Right cardiac atrium (tissue), 1 donor: Measurements from ENCODE around the genes OR2A2 and ZNF467.

DNA sequence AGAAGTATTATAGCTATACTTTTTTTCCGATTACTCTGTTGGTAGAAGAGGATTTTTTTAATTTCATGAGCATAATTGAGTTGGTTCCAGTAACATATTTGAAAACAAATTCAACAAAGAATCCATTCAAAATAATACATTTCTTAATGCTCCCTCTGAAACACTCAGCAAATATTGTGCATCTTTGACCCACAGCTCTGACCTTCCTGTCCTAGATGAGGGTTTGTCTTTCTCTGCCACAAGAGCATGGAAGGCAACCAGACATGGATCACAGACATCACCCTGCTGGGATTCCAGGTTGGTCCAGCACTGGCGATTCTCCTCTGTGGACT lies at the start of gene OR2A2:
OR2A2 (plus strand) TSS at position 247 of the 332 bp plus-strand sequence.
- PRO-cap = no peak

DNA sequence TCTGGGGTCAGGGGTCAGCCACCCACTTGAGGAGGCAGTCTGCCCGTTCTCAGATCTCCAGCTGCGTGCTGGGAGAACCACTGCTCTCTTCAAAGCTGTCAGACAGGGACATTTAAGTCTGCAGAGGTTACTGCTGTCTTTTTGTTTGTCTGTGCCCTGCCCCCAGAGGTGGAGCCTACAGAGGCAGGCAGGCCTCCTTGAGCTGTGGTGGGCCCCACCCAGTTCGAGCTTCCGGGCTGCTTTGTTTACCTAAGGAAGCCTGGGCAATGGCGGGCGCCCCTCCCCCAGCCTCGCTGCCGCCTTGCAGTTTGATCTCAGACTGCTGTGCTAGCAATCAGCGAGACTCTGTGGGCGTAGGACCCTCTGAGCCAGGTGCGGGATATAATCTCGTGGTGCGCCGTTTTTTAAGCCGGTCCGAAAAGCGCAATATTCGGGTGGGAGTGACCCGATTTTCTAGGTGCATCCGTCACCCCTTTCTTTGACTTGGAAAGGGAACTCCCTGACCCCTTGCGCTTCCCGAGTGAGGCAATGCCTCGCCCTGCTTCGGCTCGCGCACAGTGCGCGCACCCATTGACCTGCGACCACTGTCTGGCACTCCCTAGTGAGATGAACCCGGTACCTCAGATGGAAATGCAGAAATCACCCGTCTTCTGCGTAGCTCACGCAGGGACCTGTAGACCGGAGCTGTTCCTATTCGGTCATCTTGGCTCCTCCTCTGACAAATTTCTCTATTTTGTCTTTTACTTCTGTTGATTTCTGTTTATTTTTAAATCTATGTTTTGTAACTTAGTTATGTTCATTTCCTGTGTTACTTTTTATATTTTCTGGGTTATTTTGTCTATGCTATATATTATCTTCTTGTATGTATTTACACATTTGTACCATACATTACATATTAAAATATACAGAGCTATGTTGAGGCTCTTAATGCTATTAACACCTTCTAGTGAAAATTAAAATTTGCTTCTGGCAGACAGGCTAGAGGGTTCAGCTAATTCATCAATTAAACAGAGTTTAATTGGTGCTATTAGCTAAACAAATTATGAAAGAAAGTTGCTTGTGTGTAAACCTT lies 97.4 kb upstream of the CNTNAP2 start:
- PRO-cap = no peak

GRCh38 chr7:148540396-148540831 lies 50.2 kb upstream of the C7orf33 start:
- PRO-cap = no peak

DNA sequence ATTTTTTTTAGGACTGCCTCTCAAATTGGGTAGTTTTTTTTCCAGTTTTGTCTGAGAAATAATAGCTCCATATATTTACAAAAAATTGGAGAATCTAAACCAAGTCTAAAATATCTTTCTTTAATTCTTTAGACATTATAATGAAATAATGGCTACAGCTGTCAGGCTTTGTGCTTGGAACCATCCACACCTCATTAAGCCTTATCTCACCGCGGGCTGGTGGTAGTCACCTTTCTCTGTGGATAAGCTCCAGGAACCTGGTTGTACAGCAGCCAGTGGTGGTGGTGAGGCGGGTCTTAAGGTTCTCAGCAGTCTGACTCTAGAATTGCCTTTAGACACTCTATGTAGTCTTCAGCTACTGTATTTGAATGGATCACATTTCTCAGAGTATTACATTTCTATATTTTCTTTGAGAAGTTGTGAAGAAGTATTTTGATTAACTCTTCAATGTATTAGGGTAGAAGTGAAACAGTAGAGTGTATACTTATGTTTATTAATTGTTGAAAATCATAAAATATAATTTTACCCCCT lies 34.2 kb downstream of the CUL1 start:
- PRO-cap = no peak

GRCh38 chr7:149203694-149204596 lies 8.6 kb downstream of the ZNF282 start:
- PRO-cap = no peak

- PRO-cap = no peak
Observed at GRCh38 chr7:149228607-149229088, 10.8 kb upstream of the ZNF212 start.

DNA sequence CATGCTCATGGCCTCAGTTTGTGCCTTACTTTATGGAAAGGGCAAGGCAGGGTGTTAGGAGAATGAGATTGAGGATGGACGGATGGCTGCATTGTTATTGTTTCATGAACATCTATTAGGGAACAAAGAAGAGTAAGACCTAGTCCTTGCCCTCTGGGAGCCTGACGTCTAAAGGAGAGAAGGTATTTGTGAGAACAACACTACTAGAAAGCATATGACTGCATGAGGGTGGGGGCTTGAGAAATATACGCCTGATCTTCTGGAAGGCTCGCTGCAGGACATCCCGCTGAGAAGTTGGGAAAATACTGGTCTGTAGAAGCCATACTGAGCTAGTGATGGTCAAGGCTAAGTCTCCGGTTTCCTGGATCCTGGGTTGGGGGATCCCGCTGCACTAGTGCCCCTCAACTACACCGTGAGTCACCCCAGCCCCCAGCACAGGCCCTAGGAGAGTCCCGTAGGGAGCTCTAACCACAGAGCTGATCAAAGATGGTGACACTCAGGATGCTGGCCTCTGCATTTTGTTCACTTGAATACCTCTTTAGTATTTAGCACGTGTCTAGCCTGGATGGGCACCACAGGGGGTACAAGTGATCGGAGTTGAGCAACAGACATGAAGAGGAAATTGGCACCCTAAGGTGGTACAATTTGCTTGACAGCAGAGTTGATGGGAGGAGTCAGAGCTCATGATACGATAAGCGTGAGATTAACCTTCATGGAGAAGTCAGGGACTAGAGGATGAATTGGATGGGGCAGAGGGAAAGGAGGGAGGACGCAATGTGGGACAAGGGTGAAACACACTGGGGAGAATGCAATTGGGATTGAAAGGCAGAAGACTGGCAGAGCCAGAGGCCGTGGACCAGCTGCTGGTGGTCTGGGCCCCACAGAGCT lies 10.1 kb upstream of the ZNF212 start:
- PRO-cap = no peak

DNA sequence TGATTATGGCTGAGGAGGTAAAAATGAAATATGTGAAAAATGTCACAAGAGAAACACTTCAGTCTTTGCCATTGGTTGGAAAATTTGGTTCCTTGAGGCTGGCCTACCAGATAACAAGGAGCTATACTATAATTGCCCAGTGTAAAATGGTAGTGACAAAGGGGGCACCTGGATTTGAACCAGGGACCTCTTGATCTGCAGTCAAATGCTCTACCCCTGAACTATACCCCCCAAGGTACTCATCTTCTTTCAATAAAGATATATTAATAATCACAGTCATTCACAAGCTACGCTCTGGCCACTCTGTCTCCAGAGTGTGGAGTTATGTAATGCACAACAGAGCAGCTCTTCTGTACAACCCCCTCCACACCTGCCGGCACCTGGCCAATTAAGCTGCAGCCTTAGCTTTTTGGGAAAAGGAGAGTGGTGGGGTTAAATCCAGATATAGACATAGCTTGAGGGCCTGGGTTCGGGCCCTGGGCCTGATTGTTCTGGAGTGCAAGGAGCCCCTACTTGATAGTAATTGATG lies 85.2 kb downstream of the ZNF777 start:
- PRO-cap = no peak

DNA sequence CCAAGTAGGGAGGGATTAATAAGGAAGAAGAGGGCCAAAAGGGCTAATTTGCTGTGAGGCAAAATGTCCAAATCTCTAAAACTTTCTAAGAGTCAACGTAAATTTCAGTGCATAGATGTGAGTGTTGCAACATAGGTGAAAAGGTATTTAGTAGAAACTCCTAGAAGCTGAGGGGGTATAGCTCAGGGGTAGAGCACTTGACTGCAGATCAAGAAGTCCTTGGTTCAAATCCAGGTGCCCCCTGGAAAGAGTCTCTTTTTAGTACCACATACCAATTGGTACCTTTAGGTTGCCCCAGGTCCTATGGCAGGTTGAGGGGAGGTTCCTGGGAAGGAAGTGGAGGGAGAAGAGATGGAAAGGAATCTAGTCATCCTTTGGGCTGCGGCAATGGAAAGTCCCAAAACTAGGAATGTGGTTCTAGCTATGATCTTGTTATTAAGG lies 48.8 kb upstream of the ZNF746 start:
- PRO-cap = no peak

- PRO-cap = no peak
Observed at GRCh38 chr7:149569324-149570036, 71.9 kb upstream of the ZNF746 start.

- PRO-cap = no peak
Observed at GRCh38 chr7:149600556-149601124, 103.0 kb upstream of the ZNF746 start.

GRCh38 chr7:149614183-149614849 lies 100.4 kb upstream of the KRBA1 start:
- PRO-cap = no peak

GRCh38 chr7:149707094-149707864 lies 7.5 kb upstream of the KRBA1 start:
- PRO-cap = no peak

DNA sequence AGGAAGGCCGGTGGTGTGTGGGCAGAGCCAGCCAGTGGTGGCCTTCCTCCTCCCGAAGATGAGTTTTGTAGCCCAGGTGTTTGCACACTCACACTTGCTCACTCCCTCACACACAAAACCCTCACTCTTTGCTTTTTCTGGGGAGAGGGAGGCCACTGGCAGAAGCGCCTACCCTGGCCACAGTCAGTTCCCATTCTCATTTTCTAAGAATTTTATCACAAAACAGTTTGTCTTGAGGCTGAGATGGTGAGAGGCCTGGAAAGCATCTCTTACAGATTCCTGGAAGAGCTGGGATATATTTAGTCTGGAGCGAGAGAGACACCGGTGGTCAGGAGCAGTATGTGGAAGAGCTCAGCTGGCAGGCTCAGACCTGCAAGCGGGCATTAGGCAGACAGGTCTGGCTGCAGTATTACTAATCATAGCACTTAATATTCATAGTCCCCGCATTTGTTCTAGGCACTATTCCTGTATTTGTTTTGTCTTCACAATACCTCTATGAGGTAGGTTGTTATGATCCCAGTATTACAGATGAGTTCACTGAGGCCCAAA lies 1.7 kb downstream of the KRBA1 start:
- PRO-cap = no peak

DNA sequence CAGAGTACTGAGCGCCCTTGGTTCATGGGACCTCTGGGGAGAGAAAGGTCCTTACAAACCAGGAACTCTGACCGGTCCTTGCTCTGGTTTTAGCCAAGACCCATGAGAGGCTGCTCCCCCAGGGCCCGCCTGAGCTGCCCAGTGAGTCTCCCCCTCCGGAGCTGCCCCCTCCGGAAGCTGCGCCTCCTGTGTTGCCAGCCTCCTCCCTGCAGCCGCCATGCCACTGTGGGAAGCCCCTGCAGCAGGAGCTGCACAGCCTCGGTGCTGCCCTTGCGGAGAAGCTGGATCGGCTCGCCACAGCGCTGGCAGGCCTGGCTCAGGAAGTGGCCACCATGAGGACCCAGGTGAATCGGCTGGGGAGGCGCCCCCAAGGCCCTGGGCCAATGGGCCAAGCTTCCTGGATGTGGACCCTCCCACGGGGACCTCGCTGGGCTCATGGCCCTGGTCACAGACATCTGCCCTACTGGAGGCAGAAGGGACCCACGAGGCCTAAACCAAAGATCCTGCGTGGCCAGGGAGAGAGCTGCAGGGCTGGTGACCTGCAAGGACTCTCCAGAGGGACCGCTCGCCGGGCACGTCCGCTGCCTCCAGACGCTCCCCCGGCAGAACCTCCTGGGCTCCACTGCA lies 18.5 kb downstream of the KRBA1 start:
- PRO-cap = no peak

DNA sequence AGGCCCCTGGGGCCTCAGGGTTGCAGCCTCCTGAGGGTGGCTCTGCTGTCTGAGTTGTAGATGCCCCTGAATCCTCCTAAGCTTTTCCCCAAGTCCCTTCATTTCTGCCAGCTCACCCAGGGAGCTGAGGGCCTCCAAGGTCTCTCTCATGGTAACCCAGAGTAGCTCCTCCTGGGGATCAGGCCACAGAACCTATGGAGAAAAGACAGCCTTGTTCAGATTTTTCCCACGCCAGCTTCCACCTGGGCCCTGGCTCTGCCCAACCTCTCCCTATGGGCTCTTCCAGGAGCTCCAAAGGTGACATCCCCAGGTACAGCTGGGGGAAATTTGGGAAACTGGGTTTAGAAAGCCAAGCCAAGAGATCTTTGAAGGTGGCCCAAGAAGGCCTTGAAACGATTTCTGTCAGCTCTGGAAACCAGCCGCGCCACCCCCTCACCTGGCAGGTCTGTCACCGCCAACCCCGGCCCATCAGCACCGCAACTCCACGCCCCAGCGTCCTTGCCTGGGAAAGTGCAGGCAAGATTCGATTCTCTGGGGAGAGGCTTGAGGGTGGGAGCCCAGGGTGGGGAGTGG lies 2.4 kb downstream of the ZNF467 start:
- PRO-cap = no peak

- PRO-cap = bidirectional peak, plus-strand start at chr7:149773727, minus-strand start at chr7:149773726
Observed at GRCh38 chr7:149772859-149773830, at the start of gene ZNF467. Gene ZNF467, minus strand, starts transcription at chr7:149773588.

GRCh38 chr7:149865538-149866018 lies 8.2 kb upstream of the ATP6V0E2 start:
- PRO-cap = no peak

DNA sequence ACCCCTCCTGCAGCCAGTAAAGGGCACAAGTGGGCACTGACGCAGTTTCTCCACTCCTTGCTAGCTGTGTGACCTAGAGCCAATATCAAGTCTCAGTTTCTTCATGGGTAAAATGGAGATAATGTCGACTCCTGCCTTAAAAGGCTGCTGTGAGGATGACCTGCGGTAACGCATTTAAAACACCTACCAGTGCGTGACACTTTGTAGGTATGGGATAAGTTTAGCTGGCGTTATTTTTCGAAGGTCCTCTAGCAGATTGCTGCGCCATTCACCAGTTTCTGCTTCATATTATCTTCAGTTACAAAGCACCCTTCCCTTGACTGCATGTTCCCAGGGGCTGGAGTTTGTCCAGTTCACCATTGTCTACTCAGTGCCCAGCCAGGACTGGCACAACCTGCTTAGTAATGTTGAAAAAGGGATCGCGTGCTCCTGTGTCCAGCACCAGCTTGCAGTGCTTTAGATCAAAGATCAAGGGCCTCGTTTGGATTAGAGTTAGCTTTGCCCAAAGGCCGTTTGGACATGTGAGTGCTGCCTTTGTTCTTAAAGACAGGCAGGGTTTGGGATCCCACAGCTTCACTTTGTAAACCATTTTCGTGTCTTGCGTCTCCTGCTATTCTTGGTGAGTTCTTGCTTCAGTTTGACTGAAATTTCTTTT lies 773 bp downstream of the ATP6V0E2 start:
- PRO-cap = no peak

DNA sequence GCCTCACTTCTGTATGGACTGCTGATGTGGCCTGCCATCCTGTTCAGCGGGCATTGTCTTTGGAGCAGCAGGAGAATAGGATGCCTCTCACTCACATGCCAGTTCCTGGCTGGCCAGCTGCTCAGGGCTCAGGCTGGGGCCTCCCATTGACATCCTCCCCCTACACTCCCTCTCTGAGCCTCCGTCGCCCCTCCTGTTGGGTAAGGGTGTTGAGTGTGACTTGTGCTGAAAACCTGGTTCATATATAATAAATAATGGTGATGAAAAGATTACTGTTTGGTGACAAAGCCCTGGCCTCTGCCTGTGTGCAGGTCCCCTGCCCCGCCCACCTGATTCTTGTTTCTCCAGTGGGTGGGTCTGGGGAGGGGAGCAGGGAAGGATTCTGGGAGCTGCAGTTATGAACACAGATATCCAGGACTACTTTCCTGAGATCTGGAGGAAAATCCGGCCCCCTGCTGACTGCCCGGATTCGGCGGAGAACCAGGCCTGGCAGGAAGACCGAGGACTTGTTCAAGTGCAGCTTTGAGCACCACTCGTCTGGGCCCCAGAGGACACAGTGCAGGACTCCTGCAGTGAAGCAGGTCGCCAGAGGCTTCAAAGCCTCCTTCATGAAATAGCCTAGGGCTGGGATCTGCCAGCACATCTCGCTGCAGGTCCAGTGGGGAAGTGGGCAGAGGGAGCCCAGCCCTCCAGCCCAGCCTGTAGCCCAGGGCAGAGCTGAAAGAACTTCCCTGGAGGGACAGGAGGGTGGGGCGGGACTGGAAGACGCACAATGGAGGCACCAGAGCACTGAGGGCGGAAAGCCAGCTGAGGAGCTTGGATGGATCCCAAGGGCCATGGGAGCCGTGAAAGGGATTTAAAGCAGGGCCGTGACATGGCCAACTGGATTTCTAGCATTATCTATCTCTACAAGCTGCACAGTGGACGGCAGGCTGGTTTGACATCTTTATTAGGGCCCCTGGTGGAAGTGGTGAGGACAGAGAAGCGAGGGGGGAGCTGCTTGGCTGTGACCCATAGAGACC lies 7.0 kb downstream of the ATP6V0E2 start:
- PRO-cap = no peak